Measurements from ENCODE around the gene SYNM.

DNA sequence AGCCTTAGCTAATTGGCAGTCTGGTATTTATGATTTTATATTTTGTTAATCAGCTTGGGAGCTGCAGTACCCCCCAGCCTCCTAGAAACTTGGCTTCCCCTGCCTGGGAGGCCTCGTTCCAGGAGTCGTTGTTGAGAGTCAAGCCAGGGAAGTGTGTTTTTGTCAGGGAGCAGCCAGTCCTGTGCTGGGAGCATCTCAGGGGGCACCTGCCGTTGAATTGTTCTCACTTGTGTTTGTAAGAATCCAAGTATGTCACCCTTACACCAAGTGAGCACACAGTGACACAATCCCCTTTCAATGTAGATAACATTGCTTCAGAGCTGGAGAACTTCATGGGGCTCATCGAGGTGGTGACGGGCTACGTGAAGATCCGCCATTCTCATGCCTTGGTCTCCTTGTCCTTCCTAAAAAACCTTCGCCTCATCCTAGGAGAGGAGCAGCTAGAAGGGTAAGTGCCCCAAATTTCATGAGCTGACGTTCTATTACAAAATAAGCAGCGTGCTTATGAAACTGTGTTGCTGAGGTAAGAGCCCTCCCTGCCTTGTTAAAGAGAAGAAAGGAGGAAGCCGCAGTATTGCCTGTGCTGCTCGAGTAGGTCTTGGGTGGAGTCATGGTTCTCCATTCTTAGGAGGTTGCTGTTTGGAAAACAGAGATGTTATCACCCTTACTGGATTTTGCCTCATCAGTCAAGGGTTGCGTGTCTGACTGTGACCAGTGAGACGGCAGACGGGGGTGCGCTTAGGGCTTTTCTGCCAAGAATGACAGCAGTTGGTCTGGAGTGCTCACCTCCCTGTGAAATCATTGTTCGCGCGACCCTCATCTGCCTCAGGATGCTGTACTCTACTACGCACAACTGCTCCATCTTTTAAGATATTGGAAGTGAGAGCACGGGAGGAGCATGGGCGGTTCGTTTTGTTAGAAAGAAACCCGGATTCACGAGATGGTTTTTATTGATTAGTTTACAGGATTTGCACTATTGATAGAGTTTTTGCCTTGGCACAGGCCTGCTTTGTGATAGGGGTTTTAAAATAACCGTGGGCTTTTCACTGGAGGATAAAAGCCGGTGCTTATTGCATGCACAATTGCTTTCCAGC lies 108.1 kb downstream of the PGPEP1L start:
- CAGE, long polyA plus RNA = no peak
- RRBS = no CpG with 5 or more reads among the region's 27 CpGs

GRCh38 chr15:98963851-98964372 lies 43.7 kb downstream of the PGPEP1L start:
- CAGE, long polyA plus RNA = no peak
- RRBS = no CpG with 5 or more reads among the region's 7 CpGs

DNA sequence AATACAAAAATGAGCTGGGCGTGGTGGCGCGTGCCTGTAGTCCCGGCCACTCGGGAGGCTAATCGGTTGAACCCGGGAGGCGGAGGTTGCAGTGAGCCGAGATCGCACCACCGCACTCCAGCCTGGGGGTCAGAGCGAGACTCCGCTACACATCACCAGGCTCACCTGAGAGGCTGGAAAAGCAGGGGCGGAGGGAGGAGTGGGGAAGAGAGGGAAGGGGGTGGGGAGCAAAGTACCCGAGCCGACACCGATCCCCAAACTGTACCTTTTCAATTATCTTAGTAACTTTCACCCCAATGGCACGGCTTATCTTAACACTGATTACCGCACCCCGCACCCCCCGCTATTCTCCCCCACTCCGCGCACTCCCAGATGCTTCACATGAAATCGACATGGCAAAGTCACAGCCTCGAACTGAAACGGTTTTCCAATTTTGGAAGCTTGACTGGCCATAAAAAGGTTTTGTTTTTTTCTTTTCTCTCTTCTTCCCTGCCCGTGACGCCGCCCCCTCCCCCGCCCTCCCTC lies 46.4 kb upstream of the SYNM start:
- CAGE, long polyA plus RNA = no peak
- RRBS = no CpG with 5 or more reads among the region's 30 CpGs

DNA sequence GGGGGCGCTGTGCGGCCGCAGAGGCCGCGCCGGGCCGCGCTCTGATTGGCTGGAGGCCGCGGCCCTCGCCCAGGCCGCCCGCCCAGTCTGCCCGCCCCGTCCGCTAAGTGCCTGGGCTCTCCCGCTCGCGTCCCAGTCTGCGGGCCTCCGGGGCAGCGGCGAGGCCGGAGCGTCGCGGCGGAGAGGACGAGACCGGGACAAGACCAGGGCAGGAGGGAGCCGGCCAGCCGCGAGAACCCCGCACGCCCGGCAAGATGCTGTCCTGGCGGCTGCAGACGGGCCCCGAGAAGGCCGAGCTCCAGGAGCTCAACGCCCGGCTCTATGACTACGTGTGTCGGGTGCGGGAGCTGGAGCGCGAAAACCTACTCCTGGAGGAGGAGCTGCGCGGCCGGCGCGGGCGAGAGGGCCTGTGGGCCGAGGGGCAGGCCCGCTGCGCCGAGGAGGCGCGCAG lies at the start of gene SYNM:
TSS of gene SYNM (plus strand) at position 135 of the 451 bp plus-strand sequence.
- CAGE, long polyA plus RNA = no peak
- RRBS = 4% methylated on average over 25 of the region's 59 CpGs

DNA sequence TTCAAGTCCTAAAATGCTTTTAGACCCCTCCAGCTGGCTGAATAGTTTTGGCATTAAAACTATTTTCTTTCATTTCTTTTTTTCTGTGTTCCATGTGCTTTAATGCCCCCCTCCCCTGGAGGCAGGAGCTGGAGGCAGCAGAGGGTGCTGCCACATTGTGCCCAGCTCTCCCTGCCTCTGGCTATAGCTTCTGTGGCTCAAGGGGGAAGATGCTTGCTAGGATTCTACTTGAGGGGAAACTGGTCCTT lies 3.9 kb downstream of the SYNM start:
- CAGE, long polyA plus RNA = no peak

GRCh38 chr15:99109331-99110509 lies 4.8 kb downstream of the SYNM start:
- CAGE, long polyA plus RNA = no peak
- RRBS = no CpG with 5 or more reads among the region's 28 CpGs

GRCh38 chr15:99129336-99129941 lies 24.6 kb downstream of the SYNM start:
- CAGE, long polyA plus RNA = no peak
- RRBS = 97% methylated on average over 6 of the region's 23 CpGs

- CAGE, long polyA plus RNA = no peak
- RRBS = no CpG with 5 or more reads among the region's 9 CpGs
Measured at GRCh38 chr15:99212475-99212967, 36.9 kb downstream of the TTC23 start.

GRCh38 chr15:99421124-99421532 lies 144.7 kb upstream of the MEF2A start:
- CAGE, long polyA plus RNA = no peak
- RRBS = no CpG with 5 or more reads among the region's 6 CpGs

- CAGE, long polyA plus RNA = no peak
- RRBS = no CpG with 5 or more reads among the region's 14 CpGs
Measured at GRCh38 chr15:99442689-99443081, 123.1 kb upstream of the MEF2A start.

DNA sequence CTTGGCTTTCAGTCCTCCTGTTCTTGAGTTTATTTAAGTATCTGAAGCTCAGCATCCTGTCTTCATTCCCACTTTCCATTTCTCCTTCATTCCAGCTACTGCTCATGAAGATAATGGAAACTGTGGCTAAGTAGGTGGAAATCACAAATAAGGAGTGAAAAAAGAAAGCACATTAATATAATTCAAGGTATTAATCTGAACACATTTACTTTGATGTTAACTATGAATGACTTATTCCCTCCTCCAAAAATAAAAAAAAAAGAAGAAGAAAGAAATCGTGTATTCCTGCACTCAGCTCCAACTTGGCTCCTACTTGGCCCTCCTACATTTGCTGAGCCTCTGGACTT lies 66.8 kb upstream of the MEF2A start:
- CAGE, long polyA plus RNA = no peak
- RRBS = no CpG with 5 or more reads among the region's 1 CpG

- CAGE, long polyA plus RNA = no peak
- RRBS = no CpG with 5 or more reads among the region's 3 CpGs
Measured at GRCh38 chr15:100346703-100347345, 5.0 kb upstream of the ADAMTS17 start.

DNA sequence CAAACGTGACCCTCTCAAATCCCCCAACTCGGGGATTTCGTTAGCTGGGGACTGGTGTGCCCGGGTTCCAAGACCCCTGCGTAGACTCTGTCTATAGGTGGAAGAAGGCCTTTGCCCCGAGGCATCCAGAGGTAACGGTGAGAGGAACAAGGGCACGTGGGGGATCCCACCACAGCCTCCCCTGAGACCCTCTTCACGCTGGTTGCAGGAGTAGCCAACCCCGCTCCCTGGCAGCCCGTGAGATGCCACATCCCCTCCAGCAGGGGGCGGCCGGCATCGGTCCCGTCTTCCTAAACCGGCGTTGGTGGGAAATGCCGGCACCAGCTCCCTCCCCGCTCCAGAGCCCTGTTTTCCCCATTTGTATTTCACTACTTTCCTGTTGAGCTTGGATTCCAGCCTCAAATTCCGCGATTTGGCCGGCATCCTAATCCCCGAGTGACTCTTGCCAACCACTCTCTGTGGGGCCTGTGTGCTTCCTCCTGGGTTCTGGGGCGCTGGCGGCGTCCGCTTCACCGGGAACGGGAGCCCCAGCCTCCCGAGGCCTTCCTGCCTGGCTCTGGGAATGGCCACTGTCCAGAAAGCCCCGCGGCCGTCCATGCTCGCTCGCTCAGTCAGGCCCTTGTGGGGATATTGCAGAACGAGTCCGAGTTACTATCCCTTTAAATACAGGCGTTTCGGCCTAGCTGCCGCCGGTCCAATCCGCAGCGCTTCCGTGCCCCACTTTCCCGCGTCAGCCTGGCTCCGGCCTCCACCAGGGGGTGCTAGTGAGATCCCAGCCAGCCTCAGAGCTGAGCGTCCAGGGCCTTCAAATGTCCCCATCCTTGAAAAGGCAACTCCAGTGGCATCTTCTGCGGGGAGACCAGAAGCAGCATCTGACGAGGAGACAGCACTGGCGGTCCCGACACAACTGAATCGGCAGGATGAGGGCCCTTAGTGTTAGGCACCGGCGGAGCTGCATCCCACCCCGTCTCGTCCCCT lies 8.1 kb upstream of the ADAMTS17 start:
- CAGE, long polyA plus RNA = no peak
- RRBS = 2% methylated on average over 18 of the region's 57 CpGs

DNA sequence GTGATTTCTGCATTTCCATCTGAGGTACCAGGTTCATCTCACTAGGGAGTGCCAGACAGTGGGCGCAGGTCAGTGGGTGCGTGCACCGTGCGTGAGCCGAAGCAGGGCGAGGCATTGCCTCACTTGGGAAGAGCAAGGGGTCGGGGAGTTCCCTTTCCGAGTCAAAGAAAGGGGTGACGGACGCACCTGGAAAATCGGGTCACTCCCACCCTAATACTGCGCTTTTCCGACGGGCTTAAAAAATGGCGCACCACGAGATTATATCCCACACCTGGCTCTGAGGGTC lies 75.3 kb upstream of the ADAMTS17 start:
- CAGE, long polyA plus RNA = no peak
- RRBS = no CpG with 5 or more reads among the region's 16 CpGs

GRCh38 chr15:100603029-100603536 lies 694 bp downstream of the ASB7 start:
- CAGE, long polyA plus RNA = no peak
- RRBS = no CpG with 5 or more reads among the region's 6 CpGs

- CAGE, long polyA plus RNA = no peak
- RRBS = no CpG with 5 or more reads among the region's 2 CpGs
Measured at GRCh38 chr15:100901439-100901716, 17.8 kb upstream of the LRRK1 start.

DNA sequence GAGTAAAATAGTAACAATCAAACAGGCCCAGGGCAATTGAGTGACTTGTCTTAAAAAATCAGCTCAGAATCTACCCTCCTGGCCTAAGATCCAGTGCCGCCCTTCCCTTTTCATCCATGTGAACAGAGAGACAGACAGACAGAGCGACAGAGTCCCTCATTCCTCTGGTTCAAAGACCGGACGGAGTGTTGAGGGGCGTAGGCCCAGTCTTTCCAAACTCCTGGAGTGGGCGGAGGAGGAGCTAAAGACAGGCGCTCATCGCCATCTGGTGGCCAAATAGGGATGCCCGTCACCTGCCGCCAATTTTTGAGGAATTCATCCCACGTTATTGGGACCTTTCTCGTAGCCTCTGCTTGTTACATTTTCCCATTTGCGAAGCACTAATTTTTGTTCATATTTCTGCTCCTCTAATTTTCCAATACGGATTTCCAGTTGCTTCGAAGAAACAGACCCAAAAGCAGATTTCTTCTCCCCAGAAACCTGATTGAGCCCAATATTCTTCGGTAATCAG lies 87.8 kb downstream of the LRRK1 start:
- CAGE, long polyA plus RNA = no peak
- RRBS = no CpG with 5 or more reads among the region's 16 CpGs

- CAGE, long polyA plus RNA = no peak
- RRBS = no CpG with 5 or more reads among the region's 12 CpGs
Measured at GRCh38 chr15:101020862-101021420, 101.8 kb downstream of the LRRK1 start.

- CAGE, long polyA plus RNA = no peak
- RRBS = no CpG with 5 or more reads among the region's 5 CpGs
Measured at GRCh38 chr15:101070399-101071057, 151.4 kb downstream of the LRRK1 start.

DNA sequence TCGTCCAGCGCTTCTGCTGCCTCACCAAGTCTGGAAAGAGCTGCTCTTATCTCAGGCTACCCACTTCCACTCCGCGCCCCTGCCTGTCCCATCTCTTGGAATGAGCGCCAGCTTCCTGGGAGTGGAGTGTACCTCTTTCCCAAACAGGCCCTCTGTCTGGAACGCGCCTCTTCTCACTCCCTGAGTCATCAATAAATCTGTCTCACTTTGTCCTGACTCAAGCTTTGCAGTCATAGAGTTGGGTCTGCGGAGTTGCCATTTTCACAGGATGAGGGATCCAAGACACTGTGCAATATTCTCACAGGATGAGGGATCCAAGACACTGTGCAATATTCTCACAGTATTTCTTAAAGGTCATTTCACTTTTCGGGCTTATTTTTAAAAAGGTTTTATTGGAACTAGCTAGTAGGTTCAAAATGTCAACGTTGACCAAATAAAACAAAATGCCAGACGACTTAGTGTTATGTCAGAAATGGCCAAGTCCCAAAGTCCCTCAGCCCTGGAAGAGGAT lies 81.2 kb downstream of the CHSY1 start:
- CAGE, long polyA plus RNA = no peak
- RRBS = no CpG with 5 or more reads among the region's 11 CpGs